ENCODE measurements around a stretch of chr6.

- PRO-cap = no peak
- RAMPAGE, long total RNA, 4 experiments = no peak in any of the 4 experiments
Observed at GRCh38 chr6:143058681-143059587, 1.8 kb upstream of the AIG1 start.

- PRO-cap = no peak
- RAMPAGE, long total RNA, 4 experiments = no peak in any of the 4 experiments
Observed at GRCh38 chr6:143543288-143543723, 31.8 kb upstream of the FUCA2 start.

DNA sequence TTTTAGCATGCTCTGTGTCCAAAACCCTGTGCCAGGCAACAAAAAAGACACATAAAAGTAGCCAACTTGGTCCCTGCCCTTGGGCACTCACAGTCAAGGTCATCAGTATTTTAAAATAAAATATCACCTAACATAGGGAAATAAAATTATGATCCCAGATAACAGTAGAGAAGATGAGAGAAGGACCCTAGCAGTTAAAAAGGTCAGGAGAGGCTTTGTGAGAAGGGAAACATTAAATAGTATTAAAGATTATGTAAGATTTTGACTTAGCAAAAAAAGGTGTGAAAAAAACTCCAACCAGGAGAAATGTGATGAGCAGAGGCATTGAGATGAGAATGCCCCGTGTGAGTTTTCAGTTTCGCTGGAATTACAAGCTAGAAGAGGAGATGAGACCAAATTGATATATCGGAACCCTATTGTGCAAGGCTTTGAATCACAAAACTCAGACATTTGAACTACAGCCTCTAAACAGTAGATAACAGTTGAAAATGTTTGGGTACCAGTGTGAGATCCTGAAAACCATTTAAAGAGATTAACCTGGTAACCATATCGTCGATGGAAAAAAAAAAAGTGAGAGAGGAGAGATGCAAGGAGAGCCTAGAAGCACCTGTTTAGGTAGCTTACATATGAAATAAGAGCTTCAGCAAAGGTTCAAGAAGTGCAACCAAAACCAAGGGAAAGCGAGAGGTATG lies 65.8 kb upstream of the FUCA2 start:
- PRO-cap = no peak
- RAMPAGE, long total RNA, 4 experiments = no peak in any of the 4 experiments

- PRO-cap = no peak
- RAMPAGE, long total RNA, 4 experiments = no peak in any of the 4 experiments
Observed at GRCh38 chr6:143581937-143582458, 70.5 kb upstream of the FUCA2 start.

- PRO-cap = no peak
- RAMPAGE, long total RNA, 4 experiments = no peak in any of the 4 experiments
Observed at GRCh38 chr6:143673491-143674034, 4.2 kb upstream of the PHACTR2 start.

DNA sequence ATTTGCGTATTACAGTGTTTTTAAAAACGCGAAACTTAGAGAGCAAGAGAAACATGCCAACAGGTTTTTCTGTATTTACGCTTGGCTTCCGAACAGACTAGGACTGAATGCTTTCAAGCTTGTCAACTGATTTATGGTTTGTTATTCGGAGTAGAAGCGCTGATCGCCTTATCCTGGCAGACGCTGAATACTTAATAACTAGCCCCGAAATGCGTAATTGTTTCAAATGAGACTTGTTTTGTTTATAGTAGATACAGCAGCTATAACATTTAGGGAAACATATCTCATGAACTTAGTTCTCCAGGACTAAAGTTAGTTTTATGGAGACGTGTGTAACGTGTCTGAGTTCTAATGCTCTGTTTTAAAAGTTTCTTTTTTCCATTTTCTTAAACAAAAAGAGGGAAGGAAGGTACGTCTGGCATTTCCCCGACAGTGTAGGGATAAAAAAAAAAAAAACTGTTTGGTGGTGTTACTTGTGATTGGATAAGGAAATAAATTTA lies 785 bp downstream of the PHACTR2 start:
- PRO-cap = bidirectional peak, plus-strand start at position 74 of the sequence, minus-strand start outside the sequence
- RAMPAGE, long total RNA, 4 experiments = no peak in any of the 4 experiments

DNA sequence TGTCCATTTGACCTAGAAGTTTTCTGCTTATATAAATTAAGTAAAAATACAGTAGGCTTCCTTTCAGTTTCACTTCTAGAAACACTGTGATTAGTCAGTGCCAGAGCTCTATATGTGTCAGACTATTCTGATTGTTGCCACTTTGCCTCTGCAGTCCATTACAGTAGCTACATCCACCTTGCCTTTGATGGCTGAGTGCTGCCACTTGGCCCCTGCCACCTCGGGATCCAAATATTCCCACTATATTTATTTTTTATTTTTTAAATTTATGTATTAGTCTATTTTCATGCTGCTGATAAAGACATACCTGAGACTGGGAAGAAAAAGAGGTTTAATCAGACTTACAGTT lies 8.0 kb downstream of the ZC2HC1B start:
- PRO-cap = no peak
- RAMPAGE, long total RNA, 4 experiments = no peak in any of the 4 experiments

GRCh38 chr6:143966954-143967430 lies 41.1 kb downstream of the PLAGL1 start:
- PRO-cap = no peak
- RAMPAGE, long total RNA, 4 experiments = no peak in any of the 4 experiments

DNA sequence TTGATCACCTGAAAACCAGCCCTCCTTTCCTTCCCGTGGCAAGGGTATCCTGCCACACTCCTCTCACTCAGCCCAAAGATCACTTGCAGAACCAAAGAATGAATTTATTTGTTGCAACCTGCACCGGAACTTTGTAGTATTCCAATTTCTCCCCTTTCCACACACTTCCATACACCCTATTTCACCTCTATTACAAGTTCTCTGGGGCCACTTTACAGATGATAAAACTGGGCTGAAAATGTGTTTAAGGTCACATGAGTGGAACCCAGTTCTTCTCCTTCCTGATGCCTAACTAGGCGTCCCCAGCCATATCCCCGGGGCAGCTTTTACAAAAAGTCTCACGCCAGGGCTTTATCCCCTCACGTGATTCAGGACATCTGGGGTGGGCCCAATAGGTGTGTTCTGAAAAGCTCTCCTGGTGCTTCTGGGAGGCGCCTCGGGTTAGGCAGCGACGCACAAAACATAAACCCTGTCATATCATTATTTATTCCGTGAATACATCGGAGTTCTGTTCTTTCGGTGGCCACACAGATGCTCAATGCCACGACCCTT lies 32.2 kb downstream of the SF3B5 start:
- PRO-cap = no peak
- RAMPAGE, long total RNA, 4 experiments = no peak in any of the 4 experiments

GRCh38 chr6:144180665-144180891 lies 30.3 kb downstream of the STX11 start:
- PRO-cap = no peak
- RAMPAGE, long total RNA, 4 experiments = no peak in any of the 4 experiments

GRCh38 chr6:144190460-144191025 lies 40.2 kb downstream of the STX11 start:
- PRO-cap = no peak
- RAMPAGE, long total RNA, 4 experiments = no peak in any of the 4 experiments

- PRO-cap = no peak
- RAMPAGE, long total RNA, 4 experiments = no peak in any of the 4 experiments
Observed at GRCh38 chr6:144331384-144332085, 46.4 kb downstream of the UTRN start.

- PRO-cap = no peak
- RAMPAGE, long total RNA, 4 experiments = no peak in any of the 4 experiments
Observed at GRCh38 chr6:144351121-144351772, 66.1 kb downstream of the UTRN start.

DNA sequence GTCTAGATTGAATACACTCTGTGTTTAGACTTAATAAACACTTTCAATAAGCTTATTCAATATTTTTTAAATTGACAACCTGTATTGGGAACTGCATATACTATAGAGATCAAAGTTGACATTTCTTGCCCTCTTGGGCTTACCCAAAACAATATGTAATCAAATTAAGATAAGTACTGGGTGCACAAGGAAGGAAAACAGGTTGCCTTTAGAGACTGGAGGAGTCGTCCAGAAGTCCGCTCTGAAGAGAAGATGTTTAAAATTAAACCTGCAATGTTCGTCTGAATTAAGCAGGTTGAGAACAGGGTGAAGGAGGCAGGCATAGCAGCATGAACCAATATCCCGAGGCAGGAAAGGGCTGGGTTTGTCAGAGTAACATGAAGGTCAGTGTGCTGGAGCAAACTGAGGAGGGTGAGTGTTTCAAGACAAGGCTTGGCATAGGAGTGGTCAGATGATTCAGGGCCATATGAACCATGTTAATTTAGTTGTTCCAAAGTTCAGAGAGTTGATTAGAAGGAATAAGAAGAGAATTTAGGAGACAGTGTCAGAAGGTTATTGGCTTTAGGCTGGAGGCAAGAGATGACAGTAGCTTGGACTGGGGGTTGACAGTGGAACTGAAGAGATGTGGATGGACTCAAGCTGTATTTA lies 93.2 kb downstream of the UTRN start:
- PRO-cap = no peak
- RAMPAGE, long total RNA, 4 experiments = no peak in any of the 4 experiments

- PRO-cap = no peak
- RAMPAGE, long total RNA, 4 experiments = no peak in any of the 4 experiments
Observed at GRCh38 chr6:144415080-144415486, 129.9 kb downstream of the UTRN start.

DNA sequence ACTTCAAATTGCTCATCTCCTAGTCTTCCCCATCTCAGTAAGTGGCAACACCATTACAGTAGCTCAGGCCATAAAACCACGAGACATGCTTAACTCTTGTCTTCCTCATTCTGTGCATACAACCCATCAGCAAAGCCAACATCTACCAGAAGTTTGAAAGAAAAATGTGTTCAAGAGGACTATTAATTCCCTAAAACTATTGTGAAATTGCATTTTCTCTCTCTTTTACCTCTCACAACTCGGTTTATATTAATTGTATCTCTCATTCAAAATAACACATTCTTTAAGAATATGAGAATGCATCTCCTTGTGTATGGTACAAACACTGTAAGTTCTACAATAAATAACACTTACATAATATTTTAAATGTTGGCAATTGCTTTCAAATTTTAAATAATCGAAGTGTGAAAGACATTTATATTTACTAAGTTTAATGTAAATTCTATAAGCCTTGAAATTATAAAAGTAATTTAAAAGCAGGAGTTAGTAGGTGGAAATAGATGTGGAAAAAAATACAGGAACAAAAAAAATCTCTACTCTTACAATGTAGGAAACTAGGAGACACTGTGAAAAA lies 50.5 kb downstream of the EPM2A start:
- PRO-cap = no peak
- RAMPAGE, long total RNA, 4 experiments = no peak in any of the 4 experiments

DNA sequence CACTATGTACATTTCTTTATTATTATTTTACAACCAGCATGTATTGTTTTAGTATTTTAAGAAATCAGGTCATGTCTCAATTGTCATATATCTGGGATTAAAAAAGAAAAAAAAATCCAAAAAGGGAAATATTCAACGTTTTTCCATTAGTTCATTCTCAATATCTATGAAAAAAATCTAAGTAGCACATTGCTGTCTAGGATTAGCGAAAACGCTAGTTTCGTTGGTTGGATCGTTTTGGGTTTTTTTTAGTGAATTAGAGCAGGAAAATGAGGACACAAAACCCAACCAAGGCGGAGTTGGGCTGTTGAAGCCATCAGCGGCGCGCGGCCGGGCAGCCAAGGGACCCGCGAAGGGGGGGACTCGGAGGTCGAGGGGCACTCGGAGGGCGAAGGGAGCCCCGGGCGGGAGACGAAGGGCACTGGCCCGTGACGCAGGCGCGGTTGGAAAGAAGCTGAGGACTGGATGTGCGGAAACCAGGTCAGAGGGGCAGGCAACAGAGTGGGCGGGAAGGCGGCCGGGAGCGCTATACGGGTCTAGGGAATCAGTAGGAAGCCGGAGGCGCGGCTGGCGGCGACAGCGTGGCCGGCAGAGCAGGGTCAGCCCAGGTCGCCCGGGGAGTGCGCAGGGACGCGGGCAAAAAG lies 757 bp downstream of the EPM2A start:
- PRO-cap = bidirectional peak, plus-strand start at position 484 of the sequence, minus-strand start at position 430 of the sequence
- RAMPAGE, long total RNA, 4 experiments = no peak in any of the 4 experiments

DNA sequence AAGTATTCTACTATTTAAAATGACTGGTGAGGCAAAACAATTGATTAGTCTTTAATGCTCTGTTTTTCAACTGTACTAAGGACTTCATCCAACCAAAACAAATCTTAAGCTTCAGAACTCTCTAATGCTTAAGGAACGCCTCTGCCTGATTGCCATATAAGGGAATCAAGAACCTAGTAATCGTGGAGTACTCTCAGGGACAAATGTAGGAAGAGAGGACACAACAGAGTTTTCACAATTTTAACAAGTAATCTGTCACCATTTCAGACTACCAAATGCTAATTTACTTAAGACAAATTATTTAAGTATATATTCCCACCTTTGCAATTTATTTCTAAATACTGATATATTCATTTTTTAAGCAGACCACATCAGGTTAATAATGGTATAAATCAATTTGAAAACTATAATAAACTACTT lies 16.0 kb downstream of the FBXO30 start:
- PRO-cap = no peak
- RAMPAGE, long total RNA, 4 experiments = no peak in any of the 4 experiments

DNA sequence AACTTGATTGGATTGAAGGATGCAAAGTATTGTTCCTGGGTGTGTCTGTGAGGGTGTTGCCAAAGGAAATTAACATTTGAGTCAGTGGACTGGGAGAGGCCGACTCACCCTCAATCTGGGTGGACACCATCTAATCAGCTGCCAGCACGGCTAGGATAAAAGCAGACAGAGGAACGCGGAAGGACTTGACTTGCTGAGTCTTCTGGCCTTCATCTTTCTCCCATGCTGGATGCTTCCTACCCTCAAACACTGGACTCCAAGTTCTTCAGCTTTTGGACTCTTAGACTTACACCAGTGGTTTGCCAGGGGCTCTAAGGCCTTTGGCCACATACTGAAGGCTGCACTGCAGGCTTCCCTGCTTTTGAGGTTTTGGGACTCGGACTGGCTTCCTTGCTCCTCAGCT lies 256.0 kb downstream of the ADGB start:
- PRO-cap = no peak
- RAMPAGE, long total RNA, 4 experiments = no peak in any of the 4 experiments

- PRO-cap = no peak
- RAMPAGE, long total RNA, 4 experiments = no peak in any of the 4 experiments
Observed at GRCh38 chr6:147175315-147175514, 29.0 kb upstream of the STXBP5 start.

Data from esophagus muscularis mucosa (tissue), 4 donors.